Measurements from ENCODE around the gene TM9SF3.

DNA sequence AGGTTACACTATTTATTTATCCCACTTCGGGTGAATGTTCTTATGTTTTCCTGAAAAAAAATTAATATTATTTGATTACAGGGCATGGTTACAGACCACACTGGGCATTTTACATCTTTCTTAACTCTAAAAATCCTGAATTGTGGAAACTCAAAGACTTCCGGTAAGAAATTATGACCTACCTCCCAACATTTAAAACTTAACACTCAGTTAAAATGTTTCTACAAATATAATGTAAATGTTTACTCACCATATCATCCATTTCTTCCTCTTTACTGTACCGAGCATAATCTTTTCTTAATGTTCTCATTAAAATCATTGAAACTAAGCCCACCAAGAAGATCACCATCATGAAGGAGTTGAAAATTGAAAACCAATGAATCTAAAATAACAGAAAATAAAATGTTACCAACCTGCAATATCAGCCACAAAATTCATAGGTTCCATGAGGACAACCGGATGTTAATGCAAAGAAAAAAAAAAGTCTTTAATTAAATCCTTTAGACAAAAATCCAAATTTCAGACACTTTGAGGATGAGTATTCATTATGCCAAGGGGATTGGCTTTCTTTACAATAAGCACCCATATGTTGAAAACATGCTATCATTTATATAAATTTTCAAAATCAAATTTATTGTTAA is 34.0 kb downstream of the TM9SF3 start:
- PRO-cap, 2 experiments = no peak in any of the 2 experiments

- PRO-cap, 2 experiments = peak in 2 of 2 experiments; most common plus-strand start chr10:96586614 (in 1); most common minus-strand start chr10:96587012 (in 2)
Measured at GRCh38 chr10:96586423-96587247, at the start of gene TM9SF3. Gene TM9SF3 (minus strand): TSS chr10:96587012.

GRCh38 chr10:96588707-96589144 is 1.9 kb upstream of the TM9SF3 start:
- PRO-cap, 2 experiments = no peak in any of the 2 experiments

DNA sequence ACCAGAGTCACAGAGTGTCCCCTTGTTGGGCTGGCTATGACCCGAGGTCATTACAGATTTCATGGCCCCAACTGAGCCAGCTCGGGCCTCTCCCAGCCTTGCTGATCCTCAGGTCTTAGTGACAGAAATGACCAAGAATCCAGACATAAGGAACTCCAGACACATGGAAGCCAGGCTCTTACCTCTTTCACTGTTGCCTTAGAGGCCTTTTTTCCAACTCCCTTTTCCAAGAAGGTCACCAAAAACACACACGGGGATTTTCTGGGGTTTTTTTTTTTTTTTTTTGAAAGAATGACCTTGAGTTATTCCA is 44.0 kb downstream of the PIK3AP1 start:
- PRO-cap, 2 experiments = no peak in any of the 2 experiments

- PRO-cap, 2 experiments = no peak in any of the 2 experiments
Measured at GRCh38 chr10:96833498-96833697, 1.3 kb downstream of the LCOR start.

DNA sequence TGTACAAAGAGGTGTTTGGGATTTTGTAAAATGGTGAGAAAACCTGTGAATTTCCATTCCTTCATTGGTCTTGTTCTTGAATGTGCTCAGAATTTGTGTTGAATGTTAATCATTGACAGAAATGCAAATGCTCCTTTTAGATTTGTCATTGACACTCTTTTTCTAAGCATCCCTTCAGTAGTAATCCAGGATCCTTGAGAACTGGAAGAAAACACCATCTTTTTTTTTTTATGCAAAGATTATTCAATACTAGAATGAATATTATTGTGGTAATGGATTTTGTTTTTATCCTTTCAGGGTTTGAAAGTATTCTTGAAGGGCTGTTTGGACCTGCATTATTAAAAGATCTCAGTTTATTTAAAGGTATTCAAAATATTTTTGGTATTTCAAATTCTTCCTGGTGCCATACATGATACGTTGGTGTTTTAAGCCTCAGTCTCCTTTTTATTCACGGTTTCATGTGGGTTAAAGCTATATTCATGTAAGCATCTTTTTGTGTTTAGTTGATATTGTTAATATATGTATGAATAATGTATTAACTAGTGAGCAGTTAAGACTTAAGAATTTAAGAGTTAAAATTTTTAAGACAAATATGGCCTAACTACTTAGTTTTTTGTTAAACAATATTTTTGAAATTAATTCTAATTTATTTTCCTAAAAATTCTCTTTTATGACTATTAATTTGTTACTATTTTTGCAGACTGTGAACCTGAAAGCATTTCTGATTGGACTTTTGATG is 75.0 kb downstream of the LCOR start:
- PRO-cap, 2 experiments = no peak in any of the 2 experiments

GRCh38 chr10:96954971-96955675 is 123.0 kb downstream of the LCOR start:
- PRO-cap, 2 experiments = no peak in any of the 2 experiments

GRCh38 chr10:96982446-96982988 is 150.4 kb downstream of the LCOR start:
- PRO-cap, 2 experiments = no peak in any of the 2 experiments

DNA sequence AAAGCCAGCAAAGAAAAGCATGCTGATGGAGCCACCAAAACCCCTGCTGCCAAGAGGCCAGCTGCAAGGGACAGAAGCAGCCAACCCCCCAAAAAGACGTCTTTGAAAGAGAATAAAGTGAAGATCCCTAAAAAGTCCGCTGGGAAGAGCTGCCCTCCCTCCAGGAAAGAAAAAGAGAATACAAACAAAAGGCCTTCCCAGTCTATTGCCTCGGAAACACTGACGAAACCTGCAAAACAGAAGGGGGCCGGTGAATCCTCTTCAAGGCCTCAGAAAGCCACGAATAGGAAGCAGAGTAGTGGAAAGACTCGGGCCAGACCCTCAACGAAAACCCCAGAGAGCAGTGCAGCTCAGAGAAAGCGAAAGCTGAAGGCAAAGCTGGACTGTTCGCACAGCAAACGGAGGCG is 152.6 kb downstream of the LCOR start:
- PRO-cap, 2 experiments = no peak in any of the 2 experiments

DNA sequence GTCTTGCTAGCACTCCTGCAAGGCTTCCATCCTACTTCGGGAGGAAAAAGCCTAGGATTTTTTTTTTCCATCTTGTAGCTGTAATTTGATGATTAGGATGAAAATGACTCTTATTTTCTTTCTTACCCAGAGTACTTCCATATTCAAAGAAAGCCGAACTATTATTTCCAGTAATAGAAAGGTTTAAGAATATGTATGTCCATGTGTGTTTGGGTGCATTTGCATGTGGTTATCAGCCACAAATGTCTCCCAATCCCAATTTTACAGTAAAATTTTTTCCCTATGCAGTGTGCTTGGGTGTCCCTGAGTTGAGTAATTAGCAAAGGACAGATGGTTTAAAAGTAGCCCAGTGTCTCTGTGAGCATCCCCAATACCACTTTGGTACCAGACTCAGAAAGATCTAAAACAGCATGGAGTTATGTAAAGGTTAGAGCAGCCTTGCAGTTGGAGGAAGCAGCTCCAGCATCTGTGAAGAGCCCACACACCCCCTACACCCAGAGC is 153.9 kb downstream of the LCOR start:
- PRO-cap, 2 experiments = no peak in any of the 2 experiments

DNA sequence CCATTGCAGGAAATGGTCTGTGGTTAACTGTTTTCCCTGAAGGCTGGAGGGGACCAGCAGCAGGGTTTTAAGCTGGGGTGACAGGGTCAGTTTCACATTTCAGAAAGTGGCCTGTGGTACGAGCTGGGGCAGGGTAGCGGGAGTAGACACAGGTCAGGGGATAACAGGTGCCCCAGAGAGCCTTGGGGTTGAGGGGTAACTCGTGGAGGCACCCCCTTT is 169.0 kb downstream of the SLIT1 start:
- PRO-cap, 2 experiments = no peak in any of the 2 experiments

DNA sequence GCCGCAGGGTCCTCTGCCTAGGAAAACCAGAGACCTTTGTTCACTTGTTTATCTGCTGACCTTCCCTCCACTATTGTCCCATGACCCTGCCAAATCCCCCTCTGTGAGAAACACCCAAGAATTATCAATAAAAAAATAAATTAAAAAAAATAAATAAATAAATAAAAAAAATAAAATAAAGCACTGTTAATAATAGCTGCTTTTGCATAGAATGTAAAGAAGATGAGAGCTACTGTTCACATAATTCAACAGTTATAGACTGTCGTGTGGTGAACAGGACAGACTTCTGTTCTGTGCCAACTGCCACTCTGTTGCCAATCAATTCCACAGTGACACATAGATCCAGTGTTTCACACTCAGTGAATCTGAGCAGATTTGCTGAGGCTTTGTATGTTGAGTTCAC is 15.0 kb downstream of the ARHGAP19 start:
- PRO-cap, 2 experiments = no peak in any of the 2 experiments

DNA sequence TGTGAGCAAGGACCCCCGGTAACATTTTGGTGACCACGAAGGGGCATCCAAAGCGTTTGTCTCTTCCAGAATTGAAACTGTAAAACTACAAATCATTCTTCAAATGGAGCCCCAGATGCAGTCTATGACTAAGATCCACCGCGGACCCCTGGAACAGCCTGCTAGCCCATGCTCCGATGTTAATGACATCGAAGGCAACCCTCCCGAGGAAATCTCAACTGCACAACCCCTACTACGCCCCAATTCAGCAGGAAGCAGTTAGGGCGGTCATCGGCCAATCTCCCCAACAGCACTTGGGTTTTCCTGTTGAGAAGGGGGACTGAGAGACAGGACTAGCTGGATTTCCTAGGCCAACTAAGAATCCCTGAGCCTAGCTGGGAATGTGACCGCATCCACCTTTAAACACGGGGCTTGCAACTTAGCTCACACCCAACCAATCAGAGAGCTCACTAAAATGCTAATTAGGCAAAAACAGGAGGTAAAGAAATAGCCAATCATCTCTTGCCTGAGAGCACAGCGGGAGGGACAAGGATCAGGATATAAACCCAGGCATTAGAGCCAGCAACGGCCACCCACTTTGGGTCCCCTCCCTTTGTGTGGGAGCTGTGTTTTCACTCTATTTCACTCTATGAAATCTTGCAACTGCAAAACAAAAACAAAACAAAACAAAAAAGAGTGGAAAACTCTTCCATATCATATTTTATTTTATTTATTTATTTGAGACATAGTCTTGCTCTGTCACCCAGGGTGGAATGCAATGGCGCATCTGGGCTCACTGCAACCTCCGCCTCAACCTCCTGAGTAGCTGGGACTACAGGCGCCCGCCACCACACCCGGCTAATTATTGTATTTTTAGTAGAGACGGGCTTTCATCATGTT is 1.6 kb downstream of the ARHGAP19 start:
- PRO-cap, 2 experiments = no peak in any of the 2 experiments

GRCh38 chr10:97321798-97322463 is 2.9 kb downstream of the FRAT1 start:
- PRO-cap, 2 experiments = peak in 1 of 2 experiments; most common plus-strand start chr10:97321904 (in 1); most common minus-strand start chr10:97321994 (in 1)

DNA sequence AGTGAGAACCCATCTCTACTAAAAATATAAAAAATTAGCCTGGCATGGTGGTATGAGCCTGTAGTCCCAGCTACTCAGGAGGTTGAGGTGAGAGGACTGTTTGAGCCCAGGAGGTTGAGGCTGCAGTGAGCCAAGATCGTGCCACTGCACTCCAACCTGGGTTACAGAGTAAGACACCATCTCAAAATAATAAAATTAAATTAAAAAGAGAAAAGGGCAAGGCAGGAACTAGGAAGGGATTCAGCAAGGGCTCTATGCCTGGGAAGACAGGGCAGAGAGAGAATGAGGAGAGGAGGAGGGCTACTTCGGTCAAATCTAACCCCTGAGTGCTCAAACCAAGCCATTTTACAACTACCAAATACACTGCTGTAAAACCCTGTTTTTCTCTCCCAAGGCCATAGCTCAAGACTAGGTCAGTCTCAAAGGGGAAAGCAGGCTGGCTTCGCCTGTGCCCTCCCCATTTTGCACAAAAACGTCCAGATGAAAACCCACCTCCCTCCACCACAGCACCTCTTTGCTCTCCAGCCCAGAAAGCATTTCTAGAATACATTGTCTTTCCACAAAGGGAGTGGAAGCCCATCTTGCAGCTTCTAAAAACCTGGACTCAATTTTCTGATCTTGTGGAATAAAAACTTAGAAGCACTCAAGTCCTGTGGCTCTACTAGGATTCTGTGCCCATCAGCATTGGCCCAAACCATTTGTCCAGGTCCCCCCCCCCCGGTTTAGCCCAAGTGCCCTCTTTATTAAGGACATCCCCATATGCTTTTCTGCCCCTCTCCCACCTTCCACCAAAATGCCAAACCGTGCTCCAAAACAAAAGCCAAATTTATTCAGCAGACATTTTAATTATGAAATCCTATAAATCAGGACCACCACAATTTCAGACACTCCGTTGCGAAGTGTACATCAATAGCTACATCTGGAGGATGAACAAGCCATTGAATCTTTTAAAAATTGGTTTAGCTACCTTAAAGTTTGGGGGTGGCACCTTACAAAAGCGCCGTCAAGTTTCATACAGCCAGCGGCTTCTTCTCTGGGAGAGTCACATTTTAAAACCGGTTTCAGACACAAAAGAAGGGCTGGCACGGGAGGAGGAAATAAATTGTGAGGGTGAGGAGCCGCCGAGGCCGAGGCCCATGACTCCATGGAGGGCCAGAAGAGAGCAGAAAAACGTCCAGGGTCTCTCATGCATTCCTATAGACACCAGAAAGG is 2.4 kb downstream of the FRAT2 start:
- PRO-cap, 2 experiments = no peak in any of the 2 experiments

DNA sequence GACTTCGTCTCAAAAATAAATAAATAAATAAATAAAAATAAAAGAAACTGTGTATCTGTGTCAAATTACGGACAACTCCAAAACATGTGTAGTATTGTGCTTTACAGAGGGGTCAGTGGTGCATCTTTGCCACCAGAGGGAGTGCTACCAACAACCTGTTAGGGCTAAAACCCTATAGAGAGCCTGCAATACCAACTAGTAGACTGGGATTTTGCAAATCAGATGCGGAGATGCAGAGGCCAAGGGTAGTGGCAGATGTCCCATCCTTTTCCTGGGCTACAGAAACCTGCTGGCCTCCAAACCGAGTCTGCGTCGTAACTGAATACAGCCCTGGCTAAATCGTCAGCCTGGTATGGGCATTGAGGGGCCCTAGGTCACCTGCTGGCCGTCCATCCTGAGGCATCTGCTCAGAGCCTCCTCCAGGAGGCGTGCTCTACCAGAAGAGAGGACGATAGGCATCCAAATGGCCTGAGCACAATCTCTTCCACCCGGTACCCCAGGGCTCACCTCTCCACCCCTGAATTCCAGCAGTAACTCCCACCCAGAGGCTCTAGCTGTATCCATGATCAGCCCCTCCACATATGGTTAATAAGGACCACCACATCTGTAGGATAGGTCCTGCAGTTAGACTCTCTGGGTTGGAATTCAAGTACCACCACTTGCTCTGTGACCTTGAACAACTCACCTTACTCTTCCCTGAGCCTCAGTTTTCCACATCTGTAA is 6.2 kb upstream of the RRP12 start:
- PRO-cap, 2 experiments = no peak in any of the 2 experiments

DNA sequence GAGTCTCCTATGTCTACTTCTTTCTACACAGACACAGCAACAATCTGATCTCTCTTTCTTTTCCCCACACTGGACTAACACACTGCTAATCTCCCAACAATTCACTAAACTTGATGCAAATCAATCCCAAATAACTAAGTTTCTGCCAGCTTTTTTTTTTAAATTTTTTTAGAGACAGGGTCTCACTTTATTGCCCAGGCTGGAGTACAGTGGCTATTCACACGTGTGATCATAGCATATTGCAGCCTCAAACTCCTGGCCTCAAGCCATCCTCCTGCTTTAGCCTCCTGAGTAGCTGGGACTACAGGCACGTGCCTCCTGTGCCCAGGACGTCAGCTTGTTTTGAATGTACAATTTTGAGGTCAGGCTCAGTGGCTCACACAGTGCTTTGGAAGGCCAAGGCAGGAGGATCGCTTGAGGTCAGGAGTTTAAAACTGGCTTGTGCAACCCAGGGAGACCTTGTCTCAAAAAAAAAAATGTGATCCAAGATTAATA is 7.9 kb upstream of the PGAM1 start:
- PRO-cap, 2 experiments = no peak in any of the 2 experiments

GRCh38 chr10:97422905-97423627 is 2.9 kb upstream of the PGAM1 start:
- PRO-cap, 2 experiments = no peak in any of the 2 experiments

DNA sequence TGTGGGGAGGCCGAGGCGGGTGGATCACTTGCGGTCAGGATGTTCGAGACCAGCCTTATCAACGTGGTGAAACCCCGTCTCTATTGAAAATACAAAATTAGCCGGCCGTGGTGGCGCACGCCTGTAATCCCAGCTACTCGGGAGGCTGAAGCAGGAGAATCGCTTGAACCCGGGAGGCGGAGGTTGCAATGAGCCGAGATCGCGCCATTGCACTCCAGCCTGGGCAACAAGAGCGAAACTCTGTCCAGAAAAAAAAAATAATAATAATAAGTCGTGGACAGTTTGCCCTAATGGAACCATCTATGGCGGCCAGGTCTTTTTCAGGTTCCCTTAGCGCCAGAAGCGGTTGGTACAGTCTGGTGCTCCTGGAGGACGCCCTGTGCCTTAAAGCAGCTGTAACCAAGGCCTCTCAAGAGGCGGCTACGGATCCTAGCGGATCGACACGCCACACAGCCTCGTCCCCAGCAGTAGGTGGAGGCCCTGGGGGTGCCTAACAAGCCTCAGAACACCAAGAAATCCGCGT is 858 bp downstream of the PGAM1 start:
- PRO-cap, 2 experiments = no peak in any of the 2 experiments

- PRO-cap, 2 experiments = no peak in any of the 2 experiments
Measured at GRCh38 chr10:97435976-97436539, 9.7 kb downstream of the EXOSC1 start.

Measured in cerebral cortex (tissue), 2 donors.